ENCODE measurements around a stretch of chr22.

GRCh38 chr22:35611559-35612464 lies 5.3 kb downstream of the MB start:
- RRBS = no CpG with 5 or more reads among the region's 7 CpGs

- RRBS = no CpG with 5 or more reads among the region's 15 CpGs
Observed at GRCh38 chr22:35620612-35621431, 3.7 kb upstream of the MB start.

DNA sequence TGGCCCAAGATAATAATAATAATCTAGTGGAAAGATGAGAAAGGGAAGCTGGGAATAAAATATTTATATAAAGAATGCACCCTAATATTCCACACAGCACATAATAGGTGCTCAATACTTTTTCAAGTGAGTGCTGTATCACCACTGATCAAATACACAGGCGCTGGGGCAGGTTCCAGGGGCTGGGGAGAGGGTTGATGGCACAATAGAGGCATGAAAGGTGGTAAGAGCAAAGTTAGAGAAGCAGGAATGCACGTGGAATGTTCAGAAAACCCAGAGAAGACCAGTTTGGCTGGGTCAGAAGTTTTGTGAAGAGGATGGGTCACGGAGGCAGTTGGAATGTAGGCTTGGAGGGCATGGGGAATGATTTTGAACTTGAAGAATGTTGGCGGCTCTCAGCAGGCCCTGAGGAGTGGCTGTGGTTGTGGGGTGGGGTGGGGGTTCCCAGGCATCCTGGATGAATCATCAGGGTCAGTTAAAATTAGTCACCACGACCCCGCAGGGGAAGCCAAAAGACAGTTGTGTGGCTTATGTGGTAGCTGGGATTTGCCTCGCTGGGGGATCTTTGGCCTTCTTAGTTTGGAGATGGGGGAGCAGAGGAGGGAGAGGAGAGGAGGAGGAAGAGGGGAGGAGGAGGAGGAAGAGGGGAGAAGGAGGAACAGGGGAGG lies 12.6 kb upstream of the MB start:
- RRBS = no CpG with 5 or more reads among the region's 7 CpGs

DNA sequence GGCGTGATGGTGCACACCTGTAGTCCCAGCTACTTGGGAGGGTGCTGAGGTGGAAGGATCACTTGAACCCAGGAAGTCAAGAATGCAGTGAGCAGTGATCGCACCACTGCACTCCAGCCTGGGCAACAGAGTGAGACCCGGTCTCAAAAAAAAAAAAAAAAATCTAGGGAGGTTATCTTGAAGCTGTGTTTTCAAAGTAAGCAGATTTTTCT lies 953 bp downstream of the APOL6 start:
- RRBS = no CpG with 5 or more reads among the region's 3 CpGs

- RRBS = no CpG with 5 or more reads among the region's 4 CpGs
Observed at GRCh38 chr22:35649582-35649909, 1.3 kb downstream of the APOL6 start.

DNA sequence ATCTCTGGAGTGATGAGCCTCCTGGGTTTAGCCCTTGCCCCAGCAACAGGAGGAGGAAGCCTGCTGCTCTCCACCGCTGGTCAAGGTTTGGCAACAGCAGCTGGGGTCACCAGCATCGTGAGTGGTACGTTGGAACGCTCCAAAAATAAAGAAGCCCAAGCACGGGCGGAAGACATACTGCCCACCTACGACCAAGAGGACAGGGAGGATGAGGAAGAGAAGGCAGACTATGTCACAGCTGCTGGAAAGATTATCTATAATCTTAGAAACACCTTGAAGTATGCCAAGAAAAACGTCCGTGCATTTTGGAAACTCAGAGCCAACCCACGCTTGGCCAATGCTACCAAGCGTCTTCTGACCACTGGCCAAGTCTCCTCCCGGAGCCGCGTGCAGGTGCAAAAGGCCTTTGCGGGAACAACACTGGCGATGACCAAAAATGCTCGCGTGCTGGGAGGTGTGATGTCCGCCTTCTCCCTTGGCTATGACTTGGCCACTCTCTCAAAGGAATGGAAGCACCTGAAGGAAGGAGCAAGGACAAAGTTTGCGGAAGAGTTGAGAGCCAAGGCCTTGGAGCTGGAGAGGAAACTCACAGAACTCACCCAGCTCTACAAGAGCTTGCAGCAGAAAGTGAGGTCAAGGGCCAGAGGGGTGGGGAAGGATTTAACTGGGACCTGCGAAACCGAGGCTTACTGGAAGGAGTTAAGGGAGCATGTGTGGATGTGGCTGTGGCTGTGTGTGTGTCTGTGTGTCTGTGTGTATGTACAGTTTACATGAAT lies 10.8 kb downstream of the APOL6 start:
- RRBS = no CpG with 5 or more reads among the region's 22 CpGs

- RRBS = no CpG with 5 or more reads among the region's 2 CpGs
Observed at GRCh38 chr22:35737697-35738027, 20.0 kb downstream of the APOL5 start.

- RRBS = no CpG with 5 or more reads among the region's 4 CpGs
Observed at GRCh38 chr22:35892181-35892699, 136.4 kb downstream of the RBFOX2 start.

- RRBS = no CpG with 5 or more reads among the region's 5 CpGs
Observed at GRCh38 chr22:35995763-35996452, 32.7 kb downstream of the RBFOX2 start.

DNA sequence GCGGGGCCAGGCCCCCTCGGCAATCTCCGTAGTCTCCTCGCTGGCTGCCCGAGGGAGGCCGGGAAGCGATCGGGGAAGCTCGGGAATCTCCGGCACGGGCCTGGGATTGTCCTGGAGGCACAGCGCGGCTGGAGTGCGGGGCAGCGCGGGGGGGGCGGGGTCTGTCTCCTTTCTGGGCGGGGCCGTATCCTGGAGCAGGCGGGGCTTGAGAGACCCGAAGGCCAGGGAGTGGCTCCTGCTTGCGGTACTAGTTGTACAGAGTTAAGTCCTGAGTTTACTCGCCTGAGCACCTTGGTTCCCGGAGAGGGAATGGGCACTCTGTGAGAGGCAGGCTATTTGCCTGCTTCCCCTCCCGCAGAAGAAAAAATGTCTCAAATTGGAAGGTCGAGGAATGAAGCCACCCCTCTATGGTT lies 421 bp upstream of the RBFOX2 start:
- RRBS = 0% methylated on average over 4 of the region's 26 CpGs

- RRBS = no CpG with 5 or more reads among the region's 9 CpGs
Observed at GRCh38 chr22:36077150-36077738, 48.6 kb upstream of the RBFOX2 start.

- RRBS = no CpG with 5 or more reads among the region's 7 CpGs
Observed at GRCh38 chr22:36142934-36143963, 17.3 kb downstream of the APOL3 start.

- RRBS = no CpG with 5 or more reads among the region's 9 CpGs
Observed at GRCh38 chr22:36161875-36162924, 1.6 kb upstream of the APOL3 start.

DNA sequence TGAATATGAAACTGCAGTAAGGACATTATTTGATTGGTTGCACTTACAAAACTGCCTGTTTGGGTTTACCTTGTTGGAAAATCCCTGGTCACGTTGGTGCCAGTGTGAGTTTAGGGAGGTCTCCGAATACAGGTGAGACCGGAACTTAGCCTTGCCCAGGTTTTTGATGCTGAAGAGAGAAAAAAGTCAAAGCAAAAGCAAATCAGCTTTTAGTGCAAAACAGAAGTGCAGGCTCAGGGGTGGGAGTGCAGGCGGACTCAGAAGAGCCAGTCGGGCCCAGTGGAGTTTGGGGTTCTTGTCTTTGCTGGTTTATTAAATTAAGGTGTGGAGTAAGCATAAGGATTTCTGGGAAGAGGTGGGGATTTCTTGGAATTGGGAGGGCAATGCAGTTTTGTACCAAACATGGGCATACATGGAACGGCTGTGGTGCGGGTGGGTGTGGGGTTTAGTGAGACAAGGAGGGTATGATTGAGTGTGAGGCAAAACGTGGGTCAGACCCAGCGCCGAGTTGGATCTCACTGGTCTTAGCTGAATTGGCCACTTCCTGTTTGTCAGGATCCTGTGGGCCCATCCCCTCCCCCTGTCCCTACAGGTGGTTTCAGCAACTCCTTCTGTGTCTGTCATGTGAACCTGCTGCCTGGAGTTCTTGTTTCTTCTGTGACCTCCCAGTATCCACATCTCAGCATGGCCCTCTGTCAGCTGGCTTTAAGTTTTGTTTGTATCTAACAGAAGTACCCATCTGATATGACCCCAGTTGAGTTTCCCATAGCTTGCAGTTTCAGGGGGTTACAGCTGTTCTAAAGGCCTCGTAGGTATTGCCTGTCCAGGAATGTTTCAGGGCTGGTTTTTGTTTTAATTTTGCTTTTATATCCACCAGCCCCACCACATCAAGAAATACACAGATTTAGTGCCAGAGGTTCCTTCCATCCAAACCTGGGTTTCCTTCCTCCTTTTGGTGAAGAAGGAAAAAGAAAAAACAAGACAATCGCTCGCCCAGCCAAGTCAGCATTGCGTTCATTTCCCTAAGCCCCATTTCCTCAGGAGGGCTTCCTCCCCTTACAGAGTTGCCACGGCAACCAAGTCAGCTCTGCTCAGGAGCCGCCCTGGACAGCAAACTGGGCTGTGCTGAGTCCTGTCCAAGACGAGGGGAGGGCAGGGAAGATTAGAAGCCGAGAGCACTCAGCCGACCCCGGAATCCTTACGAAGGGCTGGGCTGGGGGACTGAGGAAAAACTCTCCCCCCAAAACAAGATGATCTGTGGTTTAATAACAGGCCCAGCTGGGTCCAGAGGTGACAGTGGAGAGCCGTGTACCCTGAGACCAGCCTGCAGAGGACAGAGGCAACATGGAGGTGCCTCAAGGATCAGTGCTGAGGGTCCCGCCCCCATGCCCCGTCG lies 6.0 kb downstream of the APOL1 start:
- RRBS = no CpG with 5 or more reads among the region's 25 CpGs

GRCh38 chr22:36262898-36263434 lies 10.0 kb downstream of the APOL1 start:
- RRBS = no CpG with 5 or more reads among the region's 3 CpGs

DNA sequence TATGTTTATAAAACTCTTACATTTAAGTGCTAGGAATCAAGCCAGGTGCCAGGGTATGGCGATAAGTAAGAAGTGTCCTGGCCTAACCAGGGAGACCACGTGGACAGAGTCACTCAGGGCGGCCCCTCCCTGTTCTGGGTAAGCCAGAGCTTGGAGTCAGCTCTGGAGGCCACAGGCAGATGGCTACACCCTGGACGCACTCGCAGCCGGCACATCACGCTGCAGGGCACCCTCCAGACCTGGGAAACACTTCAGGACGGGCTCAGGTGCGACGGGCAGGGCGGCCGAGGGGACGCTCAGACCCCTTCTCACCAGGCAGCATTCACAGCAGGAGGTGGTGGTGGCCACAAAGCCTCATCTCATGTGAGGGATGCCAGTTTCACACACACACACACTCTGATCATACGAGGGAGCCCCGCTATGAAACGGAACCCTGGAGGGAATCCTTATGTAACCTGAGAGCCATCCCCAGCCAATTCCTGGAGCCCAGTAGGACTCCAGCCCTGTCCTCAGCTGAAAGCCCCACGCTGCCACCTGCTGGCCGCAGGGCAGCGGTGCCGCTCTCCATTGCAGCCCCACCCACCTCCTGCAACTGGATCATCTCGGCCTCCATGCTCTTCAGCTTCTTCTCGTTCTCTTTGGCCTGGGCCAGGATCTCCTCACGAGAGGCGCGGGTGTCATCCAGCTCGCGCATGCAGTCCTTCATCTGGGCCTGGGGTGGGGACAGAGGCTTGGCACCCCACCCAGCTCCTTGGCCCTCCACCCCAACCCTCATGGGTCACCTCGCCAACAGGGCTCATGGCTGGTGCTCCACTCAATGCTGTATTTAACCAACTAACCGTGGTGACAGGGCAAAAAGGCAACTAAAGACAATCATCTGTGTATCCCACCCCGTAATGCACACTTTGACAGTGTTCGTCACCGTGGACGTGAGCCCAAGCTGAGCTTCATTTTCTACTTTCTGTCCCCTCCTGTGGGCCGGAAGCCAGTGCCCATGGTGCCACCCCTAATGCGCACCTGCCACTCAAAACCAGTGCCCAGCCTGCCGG lies 33.5 kb downstream of the APOL1 start:
- RRBS = 100% methylated on average over 1 of the region's 36 CpGs

- RRBS = no CpG with 5 or more reads among the region's 15 CpGs
Observed at GRCh38 chr22:36305629-36306034, 52.7 kb downstream of the APOL1 start.

GRCh38 chr22:36306505-36307252 lies 53.7 kb downstream of the APOL1 start:
- RRBS = no CpG with 5 or more reads among the region's 20 CpGs

- RRBS = 94% methylated on average over 5 of the region's 8 CpGs
Observed at GRCh38 chr22:36334005-36334320, 53.8 kb downstream of the MYH9 start.

All from HTR-8/SVneo (cell line).